ENCODE measurements around the genes NCAPH2 and MAPK8IP2.

DNA sequence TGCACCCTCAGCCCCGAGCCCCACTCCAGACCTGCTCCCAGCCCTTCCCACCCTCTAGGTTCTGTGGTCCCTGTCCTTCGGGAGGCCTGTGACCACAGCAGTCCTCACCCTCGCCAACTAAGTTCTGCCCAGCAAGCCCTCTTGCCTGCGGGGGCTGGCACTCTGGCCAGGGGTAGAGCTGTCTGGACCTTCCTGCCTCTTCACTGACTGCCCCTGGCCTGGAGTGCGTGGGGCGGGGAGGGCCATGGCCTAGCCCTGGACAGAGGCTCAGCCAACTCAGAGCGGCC, 1.7 kb upstream of the PLXNB2 start:
- PRO-cap, 7 experiments, result peak in 2 of 7 experiments; most common minus-strand start position 119 of the sequence (in 1)
- RAMPAGE, long total RNA, 2 experiments, result no peak in any of the 2 experiments

DNA sequence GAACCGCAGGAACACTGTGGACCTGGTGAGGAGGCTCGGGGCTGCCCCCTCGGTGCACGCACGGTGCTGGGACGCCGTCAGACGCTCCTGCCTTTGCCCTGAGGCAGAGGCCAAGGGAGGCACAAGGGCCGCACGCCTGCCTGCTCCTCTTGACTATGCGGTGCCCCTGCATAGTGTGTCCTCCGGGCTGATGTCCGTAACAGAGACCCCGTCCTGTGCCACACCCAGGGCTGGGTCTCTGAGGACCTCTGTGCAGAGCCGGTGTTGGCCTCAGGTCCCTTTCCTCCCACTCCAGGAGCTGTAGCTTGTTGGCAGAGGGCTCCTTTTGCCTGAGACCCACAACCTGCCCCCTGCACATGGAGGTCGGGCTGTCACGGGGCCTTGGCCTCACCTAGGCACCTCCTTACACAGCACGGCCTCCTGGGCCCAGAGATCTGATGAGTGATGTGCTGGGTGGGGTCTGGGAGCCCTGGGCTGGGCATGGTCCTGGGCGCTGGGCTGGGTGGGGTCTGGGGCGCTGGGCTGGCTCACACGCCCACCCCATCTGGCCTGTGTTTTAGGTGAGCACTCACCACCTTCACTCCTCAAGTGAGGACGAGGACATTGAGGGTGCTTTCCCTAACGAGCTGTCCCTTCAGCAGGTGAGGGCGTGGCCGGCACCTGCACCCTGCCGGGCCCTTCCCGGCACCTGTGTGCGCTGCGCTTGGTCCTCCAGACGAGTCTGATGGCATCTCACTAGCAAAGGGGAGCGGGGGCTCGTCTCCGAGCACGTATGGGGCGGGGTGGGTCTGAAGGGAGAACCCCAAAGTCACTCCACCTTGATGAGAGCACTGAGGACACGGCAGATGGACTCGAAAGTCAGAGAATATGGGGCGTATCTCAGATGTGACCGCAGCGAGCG, 38.2 kb downstream of the SBF1 start:
- PRO-cap, 7 experiments, result no peak in any of the 7 experiments
- RAMPAGE, long total RNA, 2 experiments, result no peak in any of the 2 experiments

- PRO-cap, 7 experiments, result peak in 7 of 7 experiments; most common plus-strand start chr22:50508247 (in 5); most common minus-strand start chr22:50508174 (in 7)
- RAMPAGE, long total RNA, 2 experiments, result start-site peak on the plus strand in 1 of 2 experiments, at chr22:50508222-50508258 at its widest, 110 reads per replicate
Measured at GRCh38 chr22:50507852-50509064, at the start of gene NCAPH2. TSS of gene NCAPH2 (plus strand) at chr22:50508224.

DNA sequence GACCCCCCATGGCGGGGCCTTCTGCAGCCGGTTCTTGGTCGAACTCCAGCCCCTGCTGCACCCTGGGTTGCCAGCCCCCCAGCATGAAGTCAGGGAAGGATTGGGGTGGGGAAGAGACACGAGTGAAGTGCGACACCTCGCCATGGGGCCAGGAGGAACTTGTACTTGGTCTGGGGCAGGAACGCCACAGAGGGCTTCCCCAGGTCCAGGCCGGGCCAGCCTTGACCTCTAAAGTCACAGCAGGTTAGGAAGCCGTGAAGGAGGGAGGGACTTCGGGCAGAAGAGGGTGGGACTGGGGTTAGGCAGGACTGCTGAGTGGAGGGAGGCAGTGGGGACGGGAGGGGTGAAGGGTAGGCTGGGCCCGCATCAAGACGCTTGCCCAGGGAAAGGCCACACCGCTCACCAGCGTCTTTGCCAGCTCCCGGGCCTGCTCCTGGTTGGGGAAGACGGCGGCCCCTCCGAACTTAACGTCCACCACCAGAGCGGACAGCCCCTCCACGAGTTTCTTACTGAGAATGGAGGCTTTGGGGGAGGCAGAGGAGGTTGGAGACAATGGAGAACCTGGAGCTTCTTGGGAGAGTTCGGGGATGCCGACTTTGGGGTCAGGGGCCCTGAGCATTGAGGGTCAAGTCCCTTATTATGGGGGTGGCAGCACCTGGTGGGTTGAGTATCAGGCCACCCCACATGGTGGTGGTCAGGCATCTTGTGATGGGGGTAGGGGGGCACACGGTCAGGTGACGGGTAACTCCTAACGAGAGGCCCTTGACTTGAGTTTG, 1.6 kb upstream of the SCO2 start:
- PRO-cap, 7 experiments, result no peak in any of the 7 experiments
- RAMPAGE, long total RNA, 2 experiments, result no peak in any of the 2 experiments

DNA sequence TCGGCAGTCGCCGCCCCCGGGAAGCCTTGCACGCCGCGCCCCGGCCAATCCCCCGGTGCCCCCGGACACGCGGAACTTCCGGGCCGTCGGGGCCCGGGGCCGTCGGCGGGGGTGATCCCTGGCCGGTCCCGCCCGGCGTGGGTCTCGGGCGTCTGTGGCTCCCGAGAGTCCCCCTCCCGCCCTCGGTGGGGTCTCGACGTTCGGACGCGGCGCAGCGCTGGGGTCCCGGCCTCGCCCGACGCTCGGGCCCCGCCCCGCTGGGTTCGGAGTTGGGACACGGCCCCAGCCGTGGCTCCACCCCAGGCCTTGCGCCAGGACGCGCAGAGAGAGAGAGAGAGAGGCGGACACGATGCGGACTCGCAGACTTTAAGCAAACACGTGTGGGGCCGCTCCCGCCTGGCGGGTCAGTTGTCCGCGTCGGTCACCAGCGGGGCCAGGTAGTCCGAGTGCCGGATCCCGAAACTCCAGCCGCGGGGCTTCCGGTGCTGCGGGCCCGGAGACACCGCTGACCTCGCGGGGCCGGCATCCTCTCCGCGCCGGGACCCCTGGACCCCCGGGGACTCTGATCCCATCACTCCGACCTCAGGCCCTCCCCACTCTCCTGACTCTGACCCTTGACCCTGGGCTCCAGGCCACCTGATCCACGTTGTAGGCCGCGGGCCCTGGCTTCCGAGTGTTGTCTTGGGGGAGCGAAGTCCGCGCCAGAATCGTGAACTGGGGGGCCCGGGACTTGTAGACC, 433 bp upstream of the TYMP start:
- PRO-cap, 7 experiments, result peak in 7 of 7 experiments; most common plus-strand start position 74 of the sequence (in 6); most common minus-strand start position 259 of the sequence (in 2)
- RAMPAGE, long total RNA, 2 experiments, result no peak in any of the 2 experiments

- PRO-cap, 7 experiments, result no peak in any of the 7 experiments
- RAMPAGE, long total RNA, 2 experiments, result no peak in any of the 2 experiments
Measured at GRCh38 chr22:50534066-50534762, 1.9 kb upstream of the ODF3B start.

DNA sequence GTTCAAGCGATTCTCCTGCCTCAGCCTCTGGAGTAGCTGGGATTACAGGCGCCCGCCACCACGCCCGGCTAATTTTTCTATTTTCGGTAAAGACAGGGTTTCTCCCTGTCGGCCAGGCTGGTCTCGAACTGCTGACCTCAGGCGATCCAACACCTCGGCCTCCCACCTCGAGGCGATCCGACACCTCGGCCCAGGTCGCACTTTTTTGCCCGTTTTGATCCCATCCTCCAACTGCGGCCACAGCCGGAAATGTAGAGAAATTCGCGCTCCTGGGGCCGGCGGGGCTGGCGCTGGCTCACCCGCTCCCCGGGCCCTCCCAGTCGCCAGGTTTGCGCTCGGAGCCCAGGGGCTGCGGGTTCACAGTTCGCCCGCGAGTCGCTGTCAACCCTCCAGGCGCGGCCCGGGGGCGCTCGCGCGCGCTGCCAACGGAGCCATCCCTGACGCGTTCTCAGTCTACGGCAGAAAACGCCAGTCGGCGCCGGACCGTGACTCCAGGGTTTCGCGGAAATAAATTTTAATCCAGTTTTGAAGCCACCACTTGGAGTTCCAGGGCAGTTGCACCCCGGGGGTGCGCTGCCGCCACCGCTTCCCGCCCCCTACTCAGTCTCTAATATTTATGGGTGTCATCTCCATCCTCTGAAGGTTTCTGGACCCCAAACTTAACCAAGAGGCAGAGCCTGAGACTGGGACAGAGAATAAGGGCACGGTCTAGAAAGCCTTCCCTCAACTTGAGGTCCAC, 1.6 kb upstream of the KLHDC7B start:
- PRO-cap, 7 experiments, result no peak in any of the 7 experiments
- RAMPAGE, long total RNA, 2 experiments, result no peak in any of the 2 experiments

GRCh38 chr22:50600061-50600950, at the start of gene MAPK8IP2:
TSS of gene MAPK8IP2 (plus strand) at chr22:50600793.
- PRO-cap, 7 experiments, result peak in 7 of 7 experiments; most common plus-strand start chr22:50600686 (in 3); most common minus-strand start chr22:50600603 (in 5)
- RAMPAGE, long total RNA, 2 experiments, result no peak in any of the 2 experiments

DNA sequence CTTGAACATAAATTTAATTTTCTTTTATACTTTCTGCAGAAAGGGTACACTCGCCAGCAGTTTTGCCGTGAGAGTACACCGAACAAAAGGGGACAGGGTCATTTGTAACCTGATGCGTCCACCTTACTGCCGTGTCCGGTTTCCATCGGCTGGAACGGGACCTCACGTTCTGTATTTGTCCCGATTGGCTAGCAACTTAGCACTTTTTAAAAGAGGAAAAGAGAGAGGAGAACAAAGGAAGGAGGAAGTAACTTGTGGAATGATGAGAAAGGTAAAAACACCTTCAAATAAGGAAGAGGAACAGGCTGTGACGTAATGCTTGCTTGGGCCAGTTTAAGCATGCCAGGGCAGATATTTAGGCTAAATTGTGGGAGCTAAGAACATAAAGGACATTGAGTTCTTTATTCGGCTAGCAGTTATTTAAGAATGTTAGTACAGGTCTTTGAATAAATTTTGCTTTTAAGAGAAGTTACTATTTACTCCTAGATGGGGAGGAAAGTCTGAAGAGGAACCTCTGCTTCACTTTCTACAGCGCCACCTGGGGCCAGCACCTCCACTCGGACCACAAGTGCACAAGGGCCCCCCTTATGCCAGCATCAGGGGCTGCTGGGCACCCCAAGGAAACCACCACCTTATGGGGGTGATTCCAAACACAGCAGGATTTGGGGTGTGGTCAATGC, 5.9 kb downstream of the ARSA start:
- PRO-cap, 7 experiments, result no peak in any of the 7 experiments
- RAMPAGE, long total RNA, 2 experiments, result no peak in any of the 2 experiments

DNA sequence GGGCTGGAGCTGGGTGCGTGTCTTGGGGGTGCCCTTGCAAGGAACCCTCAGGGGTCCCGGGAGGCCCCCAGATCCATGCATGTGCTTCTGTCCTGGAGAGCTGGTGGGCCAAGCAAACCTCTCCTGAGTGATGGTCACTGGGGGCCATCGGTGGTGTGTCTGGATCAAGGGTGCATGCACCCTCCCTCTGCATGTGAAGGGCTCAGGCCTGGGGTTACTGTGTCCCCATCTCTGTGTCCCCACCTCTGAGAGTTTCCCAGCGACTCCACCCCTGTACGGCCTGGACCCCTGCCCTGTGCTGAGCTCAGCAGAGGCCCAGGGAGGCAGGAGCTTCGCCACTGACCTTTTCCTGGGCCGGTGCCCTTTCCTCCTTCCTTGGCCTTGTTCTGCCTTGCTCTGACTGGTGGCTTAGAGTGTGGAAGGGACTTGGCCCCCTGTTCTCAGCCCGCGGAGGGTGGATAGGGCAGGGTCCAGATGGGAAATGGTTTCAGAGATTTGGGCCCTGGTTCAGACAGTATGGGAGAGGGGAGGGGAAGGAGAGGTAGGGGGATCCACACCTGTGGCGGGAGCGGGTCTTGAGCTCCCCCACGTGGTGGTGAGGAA, 38.4 kb upstream of the ACR start:
- PRO-cap, 7 experiments, result no peak in any of the 7 experiments
- RAMPAGE, long total RNA, 2 experiments, result no peak in any of the 2 experiments

DNA sequence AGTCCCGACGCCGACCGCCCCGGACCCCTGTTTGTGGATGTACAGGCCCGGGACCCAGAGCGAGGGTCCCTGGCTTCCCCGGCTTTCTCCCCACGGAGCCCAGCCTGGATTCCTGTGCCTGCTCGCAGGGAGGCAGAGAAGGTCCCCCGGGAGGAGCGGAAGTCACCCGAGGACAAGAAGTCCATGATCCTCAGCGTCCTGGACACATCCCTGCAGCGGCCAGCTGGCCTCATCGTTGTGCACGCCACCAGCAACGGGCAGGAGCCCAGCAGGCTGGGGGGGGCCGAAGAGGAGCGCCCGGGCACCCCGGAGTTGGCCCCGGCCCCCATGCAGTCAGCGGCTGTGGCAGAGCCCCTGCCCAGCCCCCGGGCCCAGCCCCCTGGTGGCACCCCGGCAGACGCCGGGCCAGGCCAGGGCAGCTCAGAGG, 16.8 kb upstream of the ACR start:
- PRO-cap, 7 experiments, result no peak in any of the 7 experiments
- RAMPAGE, long total RNA, 2 experiments, result no peak in any of the 2 experiments

Measured in ovary (tissue), 7 donors.